Keratinocyte (primary cell): ENCODE measurements around the gene ZBTB38.

GRCh38 chr3:138364704-138365123 is 16.3 kb downstream of the MRAS start:
CAGE:
- cytosol, long polyA minus RNA = no peak
- cytosol, long polyA plus RNA = no peak
- long polyA plus RNA = no peak
- nucleus, long polyA minus RNA = no peak
- nucleus, long polyA plus RNA = no peak

DNA sequence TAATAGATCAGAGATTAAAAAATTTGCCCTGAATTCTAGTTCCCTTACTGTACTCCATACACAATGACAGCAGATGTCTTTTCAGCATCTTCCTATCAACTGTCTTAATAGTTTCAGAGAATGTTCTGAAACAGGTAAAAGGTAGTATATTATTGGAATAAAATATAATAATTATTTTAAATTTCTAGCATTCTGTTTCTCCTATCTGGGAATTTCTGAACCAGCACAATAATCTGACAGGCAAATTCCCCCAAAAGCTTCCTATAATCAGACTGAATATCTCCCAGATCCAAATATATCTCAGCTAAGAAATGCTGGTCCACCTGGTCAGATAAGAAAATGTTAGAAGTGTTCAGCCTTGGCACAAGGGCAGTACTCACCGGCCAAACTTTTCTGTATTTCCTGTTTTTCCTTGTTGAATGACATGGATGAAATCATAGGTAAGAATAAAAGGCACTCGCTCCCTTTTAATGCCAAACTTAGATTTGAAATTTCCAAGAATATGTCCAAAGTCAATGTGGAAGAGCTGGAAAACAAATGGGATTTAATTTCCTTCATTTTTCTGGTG is 48.8 kb downstream of the FAIM start:
CAGE:
- cytosol, long polyA minus RNA = no peak
- cytosol, long polyA plus RNA = no peak
- long polyA plus RNA = no peak
- nucleus, long polyA minus RNA = no peak
- nucleus, long polyA plus RNA = no peak

CAGE:
- cytosol, long polyA minus RNA = no peak
- cytosol, long polyA plus RNA = no peak
- long polyA plus RNA = no peak
- nucleus, long polyA minus RNA = no peak
- nucleus, long polyA plus RNA = no peak
Measured at GRCh38 chr3:139299306-139299930, 44.4 kb upstream of the MRPS22 start.

DNA sequence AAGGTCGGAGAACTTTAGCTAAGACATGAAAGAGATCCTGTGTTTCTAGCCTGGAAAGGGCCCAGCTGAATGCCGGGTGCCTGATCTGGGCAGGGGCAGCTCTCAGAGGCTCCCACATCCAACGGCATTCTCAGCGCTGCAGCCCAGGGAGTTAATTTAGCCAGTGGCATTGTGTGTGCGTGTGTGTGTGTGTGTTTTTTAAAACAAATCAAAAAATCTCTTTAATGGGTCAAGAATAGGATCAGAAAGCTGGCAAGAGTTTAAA is 6.5 kb downstream of the RBP1 start:
CAGE:
- cytosol, long polyA minus RNA = no peak
- cytosol, long polyA plus RNA = no peak
- long polyA plus RNA = no peak
- nucleus, long polyA minus RNA = no peak
- nucleus, long polyA plus RNA = no peak

DNA sequence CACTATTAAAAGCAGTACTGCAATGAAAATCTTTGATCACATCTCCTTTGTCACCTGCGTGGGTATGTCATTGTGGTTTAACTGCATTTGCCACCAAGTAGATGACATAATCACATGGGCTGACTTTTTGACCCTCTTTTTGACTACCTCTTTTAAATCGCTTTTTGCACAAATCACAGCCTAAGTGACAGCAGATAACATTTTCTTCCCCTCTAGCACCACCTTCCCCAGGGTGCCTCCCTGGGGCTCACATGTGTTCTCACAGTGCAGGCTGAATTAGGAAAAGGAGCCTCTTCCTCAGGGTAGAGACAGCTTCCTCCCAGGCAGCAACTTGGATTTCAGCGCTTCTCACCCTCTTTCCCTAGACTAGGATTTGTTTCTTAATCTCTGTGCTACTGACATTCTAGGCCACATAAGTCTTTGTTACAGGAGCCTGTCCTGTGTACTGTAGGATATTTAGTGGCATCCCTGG is 1.2 kb upstream of the RBP1 start:
CAGE:
- cytosol, long polyA minus RNA = no peak
- cytosol, long polyA plus RNA = no peak
- long polyA plus RNA = no peak
- nucleus, long polyA minus RNA = no peak
- nucleus, long polyA plus RNA = no peak

CAGE:
- cytosol, long polyA minus RNA = no peak
- cytosol, long polyA plus RNA = no peak
- long polyA plus RNA = no peak
- nucleus, long polyA minus RNA = no peak
- nucleus, long polyA plus RNA = no peak
Measured at GRCh38 chr3:139548409-139549543, 9.2 kb upstream of the RBP1 start.

CAGE:
- cytosol, long polyA minus RNA = no peak
- cytosol, long polyA plus RNA = no peak
- long polyA plus RNA = no peak
- nucleus, long polyA minus RNA = no peak
- nucleus, long polyA plus RNA = no peak
Measured at GRCh38 chr3:140977520-140978085, 36.0 kb downstream of the SLC25A36 start.

GRCh38 chr3:140980315-140981672 is 39.2 kb downstream of the SLC25A36 start:
CAGE:
- cytosol, long polyA minus RNA = no peak
- cytosol, long polyA plus RNA = no peak
- long polyA plus RNA = no peak
- nucleus, long polyA minus RNA = no peak
- nucleus, long polyA plus RNA = no peak

CAGE:
- cytosol, long polyA minus RNA = no peak
- cytosol, long polyA plus RNA = no peak
- long polyA plus RNA = no peak
- nucleus, long polyA minus RNA = no peak
- nucleus, long polyA plus RNA = no peak
Measured at GRCh38 chr3:141276340-141276792, 44.7 kb downstream of the PXYLP1 start.

DNA sequence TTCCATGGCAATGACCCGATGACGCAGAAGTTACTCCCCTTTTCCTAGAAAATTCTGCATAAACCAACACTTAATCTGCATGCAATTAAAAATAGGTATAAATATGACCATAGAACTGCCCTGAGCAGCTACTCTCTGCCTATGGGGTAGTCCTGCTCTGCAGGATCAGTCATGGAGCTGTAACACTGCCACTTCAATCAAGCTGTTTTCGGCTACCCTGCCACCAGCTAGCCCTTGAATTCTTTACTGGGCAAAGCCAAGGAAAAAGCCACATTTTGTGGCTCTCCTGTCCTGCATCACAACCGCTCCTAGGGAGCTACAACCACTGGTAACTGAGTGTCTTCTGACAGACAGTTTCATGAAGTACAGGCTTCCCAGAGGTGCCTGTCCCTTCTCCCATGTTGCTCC is 54.9 kb upstream of the ZBTB38 start:
CAGE:
- cytosol, long polyA minus RNA = no peak
- cytosol, long polyA plus RNA = no peak
- long polyA plus RNA = no peak
- nucleus, long polyA minus RNA = no peak
- nucleus, long polyA plus RNA = no peak

DNA sequence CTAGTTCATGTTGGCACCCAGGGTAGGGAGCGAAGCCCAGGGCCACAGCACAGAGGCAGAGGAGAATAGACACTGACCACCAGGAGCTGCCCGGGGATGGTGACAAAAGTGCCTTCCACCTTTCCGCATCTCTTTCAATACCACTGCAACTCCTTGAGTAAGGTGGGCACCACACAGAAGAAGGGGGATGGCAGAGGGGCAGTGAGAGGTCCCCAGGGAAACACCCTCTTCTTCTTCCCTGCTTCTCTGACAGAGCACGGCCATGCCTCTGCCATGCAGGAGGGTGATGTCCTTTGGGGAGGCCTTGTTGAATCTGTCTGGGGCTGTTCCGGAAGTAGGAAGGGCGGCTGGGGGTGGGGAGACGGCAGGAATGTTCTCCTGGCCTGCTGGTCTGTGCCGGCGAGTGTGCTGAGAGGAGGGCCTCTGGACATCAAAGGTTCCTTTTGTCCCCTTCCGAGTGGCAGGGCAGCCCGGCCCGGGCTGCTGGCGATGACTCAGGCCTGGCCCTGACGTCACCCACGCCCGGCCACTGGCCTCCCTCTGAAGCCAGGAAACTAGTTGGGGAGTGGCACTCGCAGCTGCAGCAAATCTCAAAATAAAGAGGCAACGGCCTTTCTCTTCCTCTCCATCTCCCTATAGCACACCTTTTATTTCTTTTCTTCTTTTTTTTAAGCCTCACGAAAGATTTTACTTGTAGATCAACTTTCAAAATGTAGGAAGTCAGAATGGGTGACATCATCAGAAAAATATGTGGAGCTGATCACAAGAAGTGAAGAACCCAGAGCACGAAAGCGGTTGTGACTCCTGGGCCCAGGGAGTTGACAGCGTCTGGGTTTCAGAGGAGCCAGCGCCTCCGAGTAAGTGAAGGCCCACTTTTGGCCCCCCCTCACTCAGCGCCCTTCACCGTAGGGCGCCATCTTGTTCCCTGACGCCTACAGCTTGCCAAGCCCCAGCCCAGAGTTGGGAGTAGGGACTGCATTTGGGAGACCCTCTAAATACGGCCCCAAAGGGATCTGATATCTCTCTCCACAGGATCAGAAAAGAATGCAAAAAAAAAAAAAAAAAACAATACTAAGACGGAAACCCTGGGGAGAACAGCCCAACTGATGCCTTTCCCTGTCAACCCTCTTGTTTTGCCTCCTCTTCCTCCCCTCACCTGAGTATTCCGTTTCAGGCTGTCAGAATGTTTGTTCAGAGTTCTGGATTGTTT is at the start of gene ZBTB38:
Gene ZBTB38 (plus strand): TSS at position 557 of the 1,210 bp plus-strand sequence.
CAGE:
- cytosol, long polyA minus RNA = start-site peak on the plus strand centred at position 580 of the sequence, 54 bp wide, 92 reads
- cytosol, long polyA plus RNA = start-site peak on the plus strand centred at position 593 of the sequence, 72 bp wide, 33 and 23 reads in 2 replicates
- long polyA plus RNA = start-site peak on the plus strand centred at position 580 of the sequence, 97 bp wide, 50 and 119 reads in 2 replicates
- nucleus, long polyA minus RNA = start-site peak on the plus strand centred at position 602 of the sequence, 55 bp wide, 91 reads
- nucleus, long polyA plus RNA = start-site peak on the plus strand centred at position 598 of the sequence, 82 bp wide, 60 and 136 reads in 2 replicates

DNA sequence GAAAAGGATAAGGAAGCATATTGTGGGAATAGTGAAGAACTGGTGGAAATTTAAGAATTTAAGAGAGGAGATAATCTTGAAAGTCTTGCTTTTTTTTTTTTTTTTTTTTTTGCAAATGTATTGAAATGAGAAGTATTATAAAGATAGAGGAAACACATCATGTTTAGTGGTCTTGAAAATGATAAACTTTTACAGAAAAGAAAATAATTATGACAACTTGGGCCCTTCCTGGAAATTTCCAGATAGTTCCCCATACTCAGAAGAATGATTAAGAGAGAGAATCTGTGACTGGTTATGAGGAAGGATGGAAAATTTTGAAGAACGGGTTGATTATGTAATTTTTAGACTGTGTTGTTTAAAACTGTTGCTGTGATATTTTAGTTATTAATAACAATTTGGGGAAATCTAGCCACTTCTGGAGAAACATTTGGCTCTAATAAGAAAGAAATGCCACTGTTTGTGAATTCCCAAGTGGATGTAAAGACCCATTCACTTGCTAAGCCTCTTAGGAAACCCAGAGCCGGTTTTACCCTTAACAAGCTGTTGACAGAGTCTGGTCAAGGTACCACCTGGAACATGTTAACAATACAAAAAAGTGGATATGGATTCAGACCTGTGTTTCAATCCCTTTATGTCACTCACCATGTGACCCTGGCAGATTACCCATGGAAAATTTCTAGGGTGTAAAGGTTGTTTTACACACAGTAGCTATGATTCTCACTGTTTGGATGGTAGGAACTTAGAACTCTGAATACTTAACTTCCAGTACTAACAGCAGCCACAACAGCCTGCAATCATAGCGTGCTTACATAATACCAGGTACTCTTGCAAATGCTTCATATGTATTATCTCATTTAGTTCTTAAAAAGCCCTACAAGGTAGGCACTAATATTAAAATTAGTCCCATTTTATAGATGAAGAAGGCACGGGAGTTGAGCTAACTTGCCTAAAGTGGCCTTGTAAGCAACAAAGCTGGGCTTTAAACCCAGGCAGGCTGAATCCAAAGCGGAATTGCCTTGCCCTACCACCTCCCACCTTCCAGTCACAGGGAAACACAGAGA is 31.9 kb downstream of the ZBTB38 start:
CAGE:
- cytosol, long polyA minus RNA = no peak
- cytosol, long polyA plus RNA = no peak
- long polyA plus RNA = no peak
- nucleus, long polyA minus RNA = no peak
- nucleus, long polyA plus RNA = no peak

DNA sequence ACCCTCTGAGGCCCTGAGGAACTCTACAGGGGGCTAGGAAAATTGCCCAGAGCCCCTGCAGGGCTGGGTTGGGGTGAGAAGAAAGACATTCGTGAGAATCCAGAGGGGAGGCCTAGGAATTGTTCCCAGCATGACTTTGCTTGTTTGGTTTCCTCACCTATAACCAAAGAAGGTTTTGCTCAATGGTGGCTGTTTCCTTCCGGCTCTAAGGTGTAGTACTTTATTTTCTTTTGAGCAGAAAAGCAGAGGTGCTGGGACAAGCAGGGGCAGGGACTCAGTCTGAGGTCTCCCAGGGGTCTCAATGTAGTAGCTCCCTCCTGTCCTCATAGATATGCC is 41.5 kb downstream of the ZBTB38 start:
CAGE:
- cytosol, long polyA minus RNA = no peak
- cytosol, long polyA plus RNA = no peak
- long polyA plus RNA = no peak
- nucleus, long polyA minus RNA = no peak
- nucleus, long polyA plus RNA = no peak

GRCh38 chr3:141444831-141445424 is 41.9 kb upstream of the RASA2 start:
CAGE:
- cytosol, long polyA minus RNA = no peak
- cytosol, long polyA plus RNA = no peak
- long polyA plus RNA = no peak
- nucleus, long polyA minus RNA = no peak
- nucleus, long polyA plus RNA = no peak

CAGE:
- cytosol, long polyA minus RNA = no peak
- cytosol, long polyA plus RNA = no peak
- long polyA plus RNA = no peak
- nucleus, long polyA minus RNA = no peak
- nucleus, long polyA plus RNA = no peak
Measured at GRCh38 chr3:141529592-141530115, 42.8 kb downstream of the RASA2 start.

CAGE:
- cytosol, long polyA minus RNA = no peak
- cytosol, long polyA plus RNA = no peak
- long polyA plus RNA = no peak
- nucleus, long polyA minus RNA = no peak
- nucleus, long polyA plus RNA = no peak
Measured at GRCh38 chr3:141591834-141593174, 105.5 kb downstream of the RASA2 start.

CAGE:
- cytosol, long polyA minus RNA = no peak
- cytosol, long polyA plus RNA = no peak
- long polyA plus RNA = no peak
- nucleus, long polyA minus RNA = no peak
- nucleus, long polyA plus RNA = no peak
Measured at GRCh38 chr3:141659684-141660149, 78.4 kb upstream of the RNF7 start.

GRCh38 chr3:141686615-141687518 is 51.2 kb upstream of the RNF7 start:
CAGE:
- cytosol, long polyA minus RNA = no peak
- cytosol, long polyA plus RNA = no peak
- long polyA plus RNA = no peak
- nucleus, long polyA minus RNA = no peak
- nucleus, long polyA plus RNA = no peak

DNA sequence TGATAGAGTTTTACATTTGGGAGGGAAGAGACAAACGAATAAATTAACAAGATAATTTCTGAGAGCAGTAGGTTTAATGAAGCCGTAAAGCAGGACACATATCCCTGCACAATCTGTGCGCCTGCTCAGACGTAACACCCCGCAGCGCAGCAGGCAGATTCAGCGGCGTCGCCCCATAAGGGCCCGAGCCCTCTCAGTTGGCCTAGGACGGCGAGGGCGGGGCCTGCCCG is 261 bp upstream of the RNF7 start:
CAGE:
- cytosol, long polyA minus RNA = no peak
- cytosol, long polyA plus RNA = no peak
- long polyA plus RNA = no peak
- nucleus, long polyA minus RNA = no peak
- nucleus, long polyA plus RNA = no peak

DNA sequence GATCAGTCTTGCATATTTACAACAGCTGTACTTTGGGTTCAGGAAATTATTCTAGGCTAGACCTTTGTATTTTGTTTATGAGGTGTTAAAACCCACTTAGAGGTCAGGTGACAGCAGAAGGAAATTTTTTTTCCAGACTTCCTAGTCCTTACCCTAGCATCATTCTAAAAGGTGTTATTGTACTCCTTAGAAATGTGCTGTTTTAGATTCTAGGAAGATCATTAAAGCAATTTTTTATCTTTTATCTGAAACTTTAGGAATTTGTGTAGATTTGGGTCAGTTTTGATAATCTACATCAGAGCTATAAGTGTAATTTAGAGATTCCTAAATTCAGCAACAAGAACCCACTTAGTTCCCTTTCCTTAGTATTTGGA is 2.4 kb downstream of the RNF7 start:
CAGE:
- cytosol, long polyA minus RNA = no peak
- cytosol, long polyA plus RNA = no peak
- long polyA plus RNA = no peak
- nucleus, long polyA minus RNA = no peak
- nucleus, long polyA plus RNA = no peak